T-cell (primary cell): ENCODE measurements around a stretch of chr12.

GRCh38 chr12:112420669-112421276 lies 2.0 kb downstream of the PTPN11 start:
- PRO-cap, 7 experiments, result no peak in any of the 7 experiments

- PRO-cap, 7 experiments, result no peak in any of the 7 experiments
These were observed 933 bp downstream of the DTX1 start for GRCh38 chr12:113057167-113058158.

- PRO-cap, 7 experiments, result peak in 2 of 7 experiments; most common plus-strand start chr12:113070505 (in 1); most common minus-strand start chr12:113070250 (in 1)
These were observed 13.7 kb downstream of the DTX1 start for GRCh38 chr12:113069966-113070882.

DNA sequence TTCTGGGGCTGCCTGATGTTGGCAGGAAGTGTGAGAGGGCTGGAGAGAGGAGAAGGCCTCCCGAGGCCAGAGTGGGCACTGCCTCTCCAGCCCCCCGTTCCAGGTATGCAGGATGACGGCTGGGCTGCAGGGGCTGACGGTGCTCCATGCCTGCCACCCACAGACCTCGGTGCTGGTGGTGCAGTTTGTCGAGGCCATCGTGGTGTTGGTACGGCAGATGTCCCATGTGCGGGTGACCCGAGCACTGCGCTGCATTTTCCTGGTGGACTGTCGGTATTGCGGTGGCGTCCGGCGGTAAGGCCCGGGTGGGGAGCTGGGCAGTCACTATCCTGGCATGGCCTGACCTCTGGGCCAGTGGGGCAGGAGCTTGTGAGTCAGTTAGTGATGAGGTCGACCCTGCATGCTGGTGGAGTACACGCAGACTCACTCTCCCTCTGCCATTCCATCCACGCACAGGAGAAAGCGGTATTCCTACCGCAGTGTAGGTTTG lies 47.4 kb downstream of the TPCN1 start:
- PRO-cap, 7 experiments, result no peak in any of the 7 experiments

DNA sequence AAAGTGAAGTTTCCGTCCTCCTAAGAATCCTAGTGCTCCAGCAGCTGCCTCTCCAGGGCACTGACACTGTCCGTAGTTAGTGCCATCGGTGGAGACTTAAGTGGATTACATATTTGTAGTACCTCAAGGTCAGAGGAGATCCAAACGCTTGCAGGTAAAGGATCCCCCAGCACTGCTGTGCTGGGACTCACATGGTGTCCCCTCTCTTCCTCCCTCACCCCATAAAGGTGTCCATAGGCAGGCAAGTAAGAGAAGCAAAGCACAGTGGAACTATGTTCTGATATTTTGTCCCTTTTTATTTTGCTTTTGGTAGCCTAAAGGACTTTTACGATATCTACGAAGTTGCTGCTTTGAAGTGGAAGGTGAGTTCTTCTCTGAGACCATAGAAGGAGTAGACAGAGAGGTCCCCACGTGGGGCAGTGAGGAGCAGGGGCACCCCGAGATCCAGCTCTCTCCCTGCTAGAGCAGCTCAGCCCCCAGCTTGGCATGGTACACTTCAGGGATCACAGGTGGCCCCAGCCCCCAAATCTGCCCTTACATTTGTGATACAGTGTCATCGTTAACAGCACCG lies 56.7 kb downstream of the TPCN1 start:
- PRO-cap, 7 experiments, result no peak in any of the 7 experiments

- PRO-cap, 7 experiments, result no peak in any of the 7 experiments
These were observed 1.7 kb downstream of the PLBD2 start for GRCh38 chr12:113360090-113360474.

GRCh38 chr12:113391609-113392524 lies 11.8 kb downstream of the SDS start:
- PRO-cap, 7 experiments, result no peak in any of the 7 experiments

DNA sequence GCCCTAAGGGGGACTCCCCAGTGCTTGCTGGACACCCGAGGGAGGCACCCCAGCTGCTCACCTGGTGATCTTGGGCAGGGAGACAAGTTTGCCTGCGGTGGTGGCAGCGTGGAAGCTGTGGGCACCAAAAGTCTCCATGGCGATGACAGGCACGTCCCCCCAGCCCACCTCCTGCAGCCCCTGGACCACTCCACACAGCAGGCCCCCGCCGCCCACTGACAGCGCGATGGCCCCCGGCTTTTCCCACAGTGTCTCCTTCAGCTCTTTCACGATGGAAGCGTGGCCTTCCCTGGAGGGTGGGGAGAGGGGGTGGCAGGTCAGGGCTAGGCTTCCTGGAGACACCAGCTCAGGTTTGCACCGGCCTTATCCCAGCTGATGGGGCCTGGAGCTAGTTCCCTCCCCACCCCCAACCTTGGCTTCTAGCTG lies 6.6 kb downstream of the SDS start:
- PRO-cap, 7 experiments, result no peak in any of the 7 experiments

DNA sequence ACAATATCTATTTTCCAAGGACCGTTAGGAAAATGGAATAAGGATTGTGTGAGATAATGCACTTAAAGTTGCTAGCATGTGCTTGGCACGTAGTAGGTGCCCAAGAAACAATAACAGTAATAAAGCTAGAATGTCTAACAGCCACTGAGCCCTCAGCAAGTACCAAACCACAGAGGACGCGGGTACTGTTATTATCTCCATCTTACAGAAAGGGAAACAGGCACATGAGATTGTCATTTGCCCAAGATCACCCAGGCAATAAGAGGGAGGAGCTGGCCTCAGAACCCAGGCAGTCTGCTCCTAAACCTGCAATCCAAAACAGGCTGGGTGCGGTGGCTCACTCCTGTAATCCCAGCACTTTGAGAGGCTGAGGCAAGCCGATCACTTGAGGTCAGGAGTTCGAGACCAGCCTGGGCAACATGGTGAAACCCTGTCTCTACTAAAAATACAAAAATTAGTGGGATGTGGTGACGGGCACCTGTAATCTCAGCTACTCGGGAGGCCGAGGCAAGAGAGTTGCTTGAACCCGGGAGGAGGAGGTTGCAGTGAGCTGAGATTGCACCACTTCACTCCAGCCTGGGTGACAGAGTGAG lies 5.1 kb upstream of the SDS start:
- PRO-cap, 7 experiments, result no peak in any of the 7 experiments

GRCh38 chr12:113861562-113862088 lies 104.5 kb downstream of the RBM19 start:
- PRO-cap, 7 experiments, result no peak in any of the 7 experiments

DNA sequence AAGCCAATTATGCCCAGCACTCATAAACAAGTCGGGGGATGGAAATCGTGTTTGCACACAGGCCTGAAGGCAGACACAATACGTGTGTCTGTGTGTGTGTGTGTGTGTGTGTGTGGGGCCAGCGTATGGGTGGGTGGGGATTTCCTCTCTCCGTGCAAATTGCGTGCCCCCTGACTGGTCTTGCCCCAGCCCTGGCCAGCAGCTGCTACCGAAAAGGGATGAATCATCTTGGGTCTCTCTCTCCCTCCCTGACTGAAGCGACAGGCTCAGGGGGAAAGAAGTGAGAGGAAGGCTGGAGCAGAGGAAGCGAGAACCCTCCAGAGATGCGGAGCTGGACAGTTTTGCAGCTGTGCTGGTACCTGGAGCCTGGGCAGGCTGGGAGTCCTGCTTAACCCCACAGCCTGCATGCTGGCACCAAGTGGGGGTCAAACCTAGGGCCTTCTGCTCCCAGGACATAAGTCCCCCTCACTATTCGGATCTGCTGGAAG lies 103.0 kb downstream of the RBM19 start:
- PRO-cap, 7 experiments, result no peak in any of the 7 experiments

- PRO-cap, 7 experiments, result no peak in any of the 7 experiments
These were observed 37.3 kb downstream of the TBX5 start for GRCh38 chr12:114368739-114369019.

DNA sequence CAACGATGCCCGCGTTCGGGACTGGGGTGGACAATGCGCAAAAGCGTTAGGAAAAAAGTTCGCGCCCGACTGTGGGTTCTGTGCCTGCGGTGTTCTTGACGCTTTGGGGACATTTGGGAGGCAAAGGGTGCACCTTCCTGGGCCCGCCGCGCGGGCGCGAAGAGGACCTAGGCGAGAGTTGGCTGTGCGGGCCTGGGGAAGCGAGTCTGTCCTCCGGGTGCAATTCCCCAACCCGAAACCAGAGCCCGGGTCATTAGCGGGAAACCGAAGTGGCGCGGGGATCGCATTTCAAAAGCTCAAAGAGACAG lies 19.1 kb downstream of the TBX3 start:
- PRO-cap, 7 experiments, result no peak in any of the 7 experiments

DNA sequence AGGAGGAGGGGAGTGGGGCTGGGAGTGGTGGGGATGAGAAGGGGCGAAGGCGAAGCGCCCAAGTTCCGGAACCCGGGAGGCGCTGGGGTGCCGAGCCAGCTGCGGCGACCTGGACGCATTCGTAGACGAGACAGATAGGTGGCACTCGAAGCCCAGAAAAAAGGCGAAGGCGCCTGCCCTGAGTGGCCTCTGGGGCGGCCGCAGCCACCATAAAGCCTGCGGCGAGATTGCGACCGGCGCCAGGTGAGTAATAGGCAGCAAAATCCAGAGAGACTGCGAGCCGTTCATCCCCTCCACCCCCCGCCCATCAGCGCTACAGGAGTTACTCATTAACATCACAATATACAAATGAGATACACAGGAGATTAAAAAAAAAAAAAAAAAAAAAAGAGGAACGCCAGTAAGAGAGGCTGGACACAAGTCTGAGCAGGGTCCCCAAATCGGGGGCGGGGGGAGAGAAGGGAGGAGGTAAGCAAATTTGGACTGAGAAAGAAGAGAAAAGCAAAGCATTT lies 15.8 kb downstream of the TBX3 start:
- PRO-cap, 7 experiments, result no peak in any of the 7 experiments

DNA sequence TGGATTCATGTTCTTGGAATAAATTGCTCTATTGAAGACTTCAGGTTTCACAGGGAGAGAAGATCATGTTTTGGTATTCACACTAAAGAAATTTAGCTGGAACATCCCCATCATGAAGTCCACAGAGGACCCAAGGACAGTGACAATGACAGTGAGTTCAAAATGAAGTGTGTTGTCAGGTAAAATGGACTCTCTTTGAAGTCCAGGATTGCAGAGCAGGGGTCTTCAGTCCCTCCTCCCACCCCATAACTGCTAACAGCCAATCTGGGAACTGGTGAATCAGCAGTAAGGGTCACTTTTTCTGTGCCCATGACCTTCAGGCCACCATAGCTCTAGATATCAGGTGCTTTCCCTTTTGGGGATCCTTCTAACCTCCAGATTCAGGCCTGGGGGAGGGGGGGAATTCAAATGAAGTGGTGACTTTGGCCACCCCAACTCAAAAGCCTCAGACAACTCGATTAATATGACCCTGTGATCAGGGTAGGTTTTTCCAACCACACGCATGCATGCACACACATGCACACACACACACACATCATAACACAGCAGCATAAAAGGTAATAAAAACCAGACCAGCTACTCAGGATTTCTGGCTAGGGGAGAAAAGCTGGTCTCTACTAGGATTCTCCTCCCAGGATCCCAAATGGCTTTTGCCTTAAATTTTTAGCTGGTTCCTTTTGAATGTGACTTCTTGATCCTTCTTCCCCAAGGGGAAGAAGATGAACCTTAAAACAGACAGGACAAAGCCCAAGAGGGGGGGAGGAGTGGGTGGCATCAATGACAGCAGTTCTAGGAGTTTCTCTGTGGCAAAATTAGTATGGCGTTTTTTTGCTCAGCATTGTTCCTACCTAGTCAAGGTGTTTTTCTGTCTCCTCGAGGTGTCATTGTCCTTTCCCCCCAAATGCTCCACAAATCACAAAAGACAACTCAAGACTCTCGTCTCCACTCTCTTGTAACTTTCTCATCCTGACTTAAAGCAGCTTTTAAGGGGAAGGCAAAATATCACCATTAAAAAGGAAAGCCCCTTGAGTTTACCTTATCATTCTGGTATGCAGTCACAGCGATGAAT lies 5.2 kb downstream of the TBX3 start:
- PRO-cap, 7 experiments, result no peak in any of the 7 experiments

- PRO-cap, 7 experiments, result peak in 2 of 7 experiments; most common plus-strand start chr12:114684324 (in 1)
These were observed 513 bp upstream of the TBX3 start for GRCh38 chr12:114684230-114685146.

DNA sequence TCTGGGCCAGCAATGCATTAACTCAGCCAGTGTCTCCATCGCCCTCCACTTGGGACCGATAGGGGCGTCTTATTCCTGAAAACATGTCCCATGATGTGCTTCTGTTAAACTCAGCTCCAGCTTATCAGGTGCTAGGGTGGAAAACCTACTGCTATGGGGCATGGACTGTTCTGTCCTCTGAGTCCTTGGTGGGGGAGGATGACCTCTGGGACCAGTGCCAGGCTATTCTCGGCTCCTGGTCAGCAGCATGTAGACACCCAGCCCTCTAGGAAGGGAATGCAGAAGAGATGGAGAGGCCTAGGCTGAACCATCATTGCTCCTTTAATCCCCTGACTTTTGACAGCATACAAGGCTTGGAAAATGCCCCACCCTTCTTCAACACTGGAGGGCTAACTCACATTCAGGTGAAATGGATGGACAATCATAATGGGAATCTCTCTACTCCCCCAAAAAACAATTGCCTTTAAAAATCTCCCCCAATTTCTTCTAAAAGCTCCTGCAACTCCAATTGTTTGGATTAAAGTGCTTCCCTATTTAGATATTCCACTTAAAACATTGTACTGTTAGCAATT lies 486.1 kb downstream of the MED13L start:
- PRO-cap, 7 experiments, result no peak in any of the 7 experiments

DNA sequence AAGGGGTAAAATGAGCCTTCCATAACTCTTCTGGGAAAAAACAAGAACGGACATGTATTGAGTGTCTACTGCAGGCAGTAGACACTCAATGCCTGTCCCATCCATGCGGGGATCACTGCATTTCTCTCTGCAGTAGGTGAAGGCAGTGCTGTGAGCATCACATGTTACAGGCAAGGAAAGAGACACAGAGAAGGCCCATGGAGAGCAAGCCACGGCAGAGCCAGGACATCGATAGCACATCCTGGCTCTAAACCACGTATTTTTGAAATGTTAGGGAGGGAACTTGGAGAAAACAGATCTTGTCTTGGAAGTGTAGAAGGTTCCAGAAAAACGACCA lies 328.4 kb downstream of the MED13L start:
- PRO-cap, 7 experiments, result no peak in any of the 7 experiments

DNA sequence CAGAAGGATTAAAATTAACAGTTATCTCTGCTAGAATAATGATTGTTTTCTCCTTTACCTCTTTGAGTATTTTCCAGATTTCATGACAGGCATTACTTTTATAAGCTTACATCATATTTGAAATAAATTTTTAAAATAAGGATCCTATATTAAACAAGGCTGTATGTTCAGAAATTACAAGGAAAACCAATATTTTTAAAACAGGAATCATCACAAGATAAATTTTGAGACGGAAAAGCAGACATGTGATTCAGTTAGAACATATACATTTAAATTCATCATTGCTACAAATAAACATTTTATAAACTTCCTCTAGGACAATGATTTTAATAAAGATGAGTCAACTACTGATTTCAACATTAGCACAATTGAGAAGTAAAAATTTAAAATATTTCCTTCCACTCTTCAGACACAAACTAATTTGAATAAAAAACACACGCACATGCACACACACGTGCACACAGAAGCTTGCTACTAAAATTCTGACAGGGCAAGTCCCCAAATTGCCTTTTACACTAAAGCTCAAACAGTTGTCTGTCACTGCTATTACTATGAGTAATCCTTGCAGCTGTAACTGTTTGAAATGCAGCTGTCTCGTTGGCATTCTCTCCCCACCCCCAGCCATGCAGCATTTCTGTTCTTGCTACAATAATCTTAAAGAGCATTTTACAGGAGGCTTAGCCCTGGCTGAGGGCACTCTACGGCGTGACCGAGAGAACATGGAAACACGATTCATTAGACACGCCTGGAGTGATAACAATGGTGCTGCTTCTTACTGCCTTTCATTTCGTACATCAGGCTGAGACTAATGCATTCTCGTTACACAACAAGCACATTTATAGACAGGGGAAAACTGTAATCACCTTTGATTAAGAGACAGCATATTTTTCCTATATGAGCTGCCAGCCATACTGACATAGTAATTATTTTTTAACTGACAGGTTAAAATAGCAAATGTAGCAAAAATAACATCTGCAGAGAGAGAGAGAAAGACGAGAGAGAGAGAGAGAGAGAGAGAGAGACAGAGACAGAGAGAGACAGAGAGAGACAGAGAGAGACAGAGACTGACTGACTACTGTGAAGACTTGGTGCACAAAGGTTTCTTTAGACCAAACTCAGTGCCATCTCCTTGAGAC lies 154.0 kb downstream of the MED13L start:
- PRO-cap, 7 experiments, result peak in 2 of 7 experiments; most common plus-strand start position 392 of the sequence (in 2)

DNA sequence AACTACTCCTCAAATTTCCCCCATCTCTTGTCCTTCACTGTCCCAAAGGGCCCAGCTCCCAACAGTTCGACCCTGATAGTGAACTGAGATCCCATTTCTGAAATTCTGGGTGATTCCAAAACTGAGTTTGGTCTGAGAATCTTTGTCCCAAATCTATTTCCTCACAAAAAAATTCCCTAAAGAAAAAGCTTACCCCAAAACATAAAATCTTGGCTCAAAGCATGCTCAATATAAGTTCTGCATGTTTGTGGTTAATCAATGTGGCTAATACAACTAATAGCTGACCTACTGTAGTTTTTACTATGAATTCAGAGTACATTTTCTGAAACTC lies 133.2 kb downstream of the MED13L start:
- PRO-cap, 7 experiments, result no peak in any of the 7 experiments